Cytotoxic T cell (primary cell): Measurements from ENCODE around the genes CTBS and SH3GLB1.

DNA sequence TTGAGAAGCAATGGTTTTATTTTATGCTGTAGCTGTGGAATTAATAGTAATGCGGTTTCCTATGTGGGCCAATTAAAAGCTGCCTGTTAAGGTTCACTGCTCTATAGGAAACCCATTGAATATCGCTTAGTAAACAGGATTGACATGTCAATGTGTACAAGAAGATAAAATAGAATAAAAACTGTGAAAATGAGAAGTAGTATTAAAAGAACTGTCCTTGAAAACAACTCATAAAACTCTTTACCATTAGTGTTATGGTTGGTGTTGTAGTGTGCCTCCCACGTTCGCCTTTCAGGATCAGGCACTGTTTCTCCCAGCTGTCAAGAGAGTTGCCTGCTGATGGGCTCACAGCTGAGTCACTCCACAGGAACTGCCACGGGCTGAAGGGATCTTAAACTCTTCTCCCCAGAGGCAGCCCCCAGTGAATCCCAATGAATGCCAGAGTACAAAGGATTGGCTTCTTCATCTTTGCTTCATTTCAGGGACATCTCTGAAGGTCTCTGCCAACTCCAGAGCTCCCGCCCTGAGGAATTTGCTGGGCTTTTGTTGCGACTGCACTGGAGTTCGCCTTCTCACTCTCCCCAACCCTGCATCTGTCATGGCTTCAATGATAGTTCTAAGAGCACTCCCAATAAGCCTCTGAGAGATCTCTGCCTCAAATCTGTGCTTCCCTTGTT, 119.5 kb downstream of the ADGRL2 start:
- PRO-cap, 2 experiments: no peak in any of the 2 experiments

DNA sequence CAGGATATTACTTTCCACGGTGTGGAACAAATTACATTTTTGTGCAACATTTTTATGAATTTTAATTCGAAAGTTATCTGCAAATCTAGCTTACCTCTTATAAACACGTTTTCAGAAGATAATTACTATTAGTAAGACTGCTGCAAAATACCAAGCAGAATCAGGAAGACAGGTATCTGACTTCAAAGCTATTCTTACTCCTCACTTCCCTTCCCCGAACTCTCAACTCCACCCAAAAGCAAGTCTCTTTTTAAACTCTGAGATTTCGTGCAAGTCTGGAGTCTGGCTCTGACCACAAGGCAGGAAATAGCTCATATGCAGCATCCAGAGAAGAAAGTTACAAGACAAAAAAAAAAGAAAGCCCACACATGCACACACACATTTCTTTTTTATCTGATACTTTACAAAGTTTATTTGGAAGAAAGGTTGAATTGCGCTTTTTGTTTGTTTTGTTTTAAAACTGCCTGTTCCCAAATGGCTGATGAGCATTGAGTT, 490.6 kb downstream of the TTLL7 start:
- PRO-cap, 2 experiments: no peak in any of the 2 experiments

DNA sequence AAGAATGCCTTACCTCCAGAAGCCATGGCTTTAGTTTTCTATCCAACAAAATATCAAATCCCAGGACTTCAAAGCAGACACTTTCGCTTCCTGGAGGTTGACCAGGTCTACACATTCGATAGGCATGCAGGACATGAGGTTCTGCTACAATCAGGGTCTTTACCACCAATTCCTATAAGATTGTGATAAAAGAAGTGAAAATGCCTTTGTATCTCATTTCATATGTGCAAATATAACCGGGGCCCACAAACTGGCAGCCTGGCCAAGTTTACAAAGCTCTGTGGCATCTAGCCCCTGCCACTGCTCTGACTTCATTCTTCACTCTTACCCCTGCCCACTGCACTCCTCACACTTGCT, 65.4 kb downstream of the TTLL7 start:
- PRO-cap, 2 experiments: no peak in any of the 2 experiments

DNA sequence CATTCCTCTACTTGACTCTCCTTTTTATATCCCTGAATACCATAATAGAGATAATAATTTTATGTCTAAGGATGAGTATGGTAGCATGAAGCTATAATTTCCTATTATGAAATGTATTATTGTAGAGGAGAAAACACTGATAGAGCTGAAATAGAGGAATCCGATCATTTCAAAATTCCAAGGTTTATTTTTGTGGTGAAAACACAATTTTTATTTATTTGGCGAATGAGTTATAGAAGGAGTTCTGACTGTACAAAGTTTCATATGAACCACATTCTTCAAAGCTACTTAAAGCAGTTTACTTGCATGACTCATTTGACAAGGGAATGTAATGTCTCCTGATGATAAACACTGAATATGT, 2.2 kb downstream of the PRKACB start:
- PRO-cap, 2 experiments: peak in 1 of 2 experiments; most common minus-strand start position 257 of the sequence (in 1)

GRCh38 chr1:84299446-84299738, 2.1 kb upstream of the SAMD13 start:
- PRO-cap, 2 experiments: no peak in any of the 2 experiments

GRCh38 chr1:84321721-84322115, 20.2 kb downstream of the SAMD13 start:
- PRO-cap, 2 experiments: no peak in any of the 2 experiments

DNA sequence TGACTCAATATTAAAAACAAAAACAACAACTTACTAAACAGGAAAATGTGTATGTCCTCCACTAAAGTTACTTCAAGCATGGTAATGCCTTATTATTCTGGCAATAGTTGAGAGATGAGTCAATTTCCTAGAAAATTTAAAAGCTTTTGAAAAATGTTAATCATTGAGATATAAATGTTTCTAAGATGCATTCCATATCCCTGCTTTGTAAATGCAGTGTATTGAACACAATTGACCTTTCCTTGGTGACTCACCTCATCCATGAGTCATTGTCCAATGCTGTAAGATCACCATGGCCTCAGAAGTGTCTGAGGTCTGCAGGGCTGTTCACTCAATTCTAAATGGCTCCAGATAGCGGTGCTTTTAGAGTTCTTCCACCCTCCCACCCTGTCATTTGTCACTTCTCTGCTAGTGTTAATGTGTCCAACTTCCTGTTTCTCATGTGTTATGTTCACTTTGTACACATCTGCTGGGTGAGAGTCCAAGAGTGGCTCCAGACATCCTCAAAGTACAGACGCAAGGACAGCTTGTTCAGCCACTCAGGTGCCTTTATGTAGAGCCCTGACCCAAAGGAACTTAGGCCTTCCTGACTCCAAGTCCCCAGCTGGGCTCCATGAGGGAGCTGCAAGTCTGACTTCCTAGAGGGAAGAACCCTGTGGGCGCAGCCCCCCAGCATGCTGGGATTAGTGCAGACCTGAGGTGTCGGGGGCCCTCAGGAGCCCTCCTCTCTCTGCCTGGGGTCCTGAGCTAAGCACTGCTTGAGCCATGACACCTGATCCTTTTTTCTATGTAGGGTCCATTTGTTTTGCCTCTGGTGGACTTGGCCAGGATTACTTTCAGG, 32.5 kb upstream of the DNASE2B start:
- PRO-cap, 2 experiments: no peak in any of the 2 experiments

GRCh38 chr1:84433116-84433630, 34.9 kb downstream of the DNASE2B start:
- PRO-cap, 2 experiments: no peak in any of the 2 experiments

DNA sequence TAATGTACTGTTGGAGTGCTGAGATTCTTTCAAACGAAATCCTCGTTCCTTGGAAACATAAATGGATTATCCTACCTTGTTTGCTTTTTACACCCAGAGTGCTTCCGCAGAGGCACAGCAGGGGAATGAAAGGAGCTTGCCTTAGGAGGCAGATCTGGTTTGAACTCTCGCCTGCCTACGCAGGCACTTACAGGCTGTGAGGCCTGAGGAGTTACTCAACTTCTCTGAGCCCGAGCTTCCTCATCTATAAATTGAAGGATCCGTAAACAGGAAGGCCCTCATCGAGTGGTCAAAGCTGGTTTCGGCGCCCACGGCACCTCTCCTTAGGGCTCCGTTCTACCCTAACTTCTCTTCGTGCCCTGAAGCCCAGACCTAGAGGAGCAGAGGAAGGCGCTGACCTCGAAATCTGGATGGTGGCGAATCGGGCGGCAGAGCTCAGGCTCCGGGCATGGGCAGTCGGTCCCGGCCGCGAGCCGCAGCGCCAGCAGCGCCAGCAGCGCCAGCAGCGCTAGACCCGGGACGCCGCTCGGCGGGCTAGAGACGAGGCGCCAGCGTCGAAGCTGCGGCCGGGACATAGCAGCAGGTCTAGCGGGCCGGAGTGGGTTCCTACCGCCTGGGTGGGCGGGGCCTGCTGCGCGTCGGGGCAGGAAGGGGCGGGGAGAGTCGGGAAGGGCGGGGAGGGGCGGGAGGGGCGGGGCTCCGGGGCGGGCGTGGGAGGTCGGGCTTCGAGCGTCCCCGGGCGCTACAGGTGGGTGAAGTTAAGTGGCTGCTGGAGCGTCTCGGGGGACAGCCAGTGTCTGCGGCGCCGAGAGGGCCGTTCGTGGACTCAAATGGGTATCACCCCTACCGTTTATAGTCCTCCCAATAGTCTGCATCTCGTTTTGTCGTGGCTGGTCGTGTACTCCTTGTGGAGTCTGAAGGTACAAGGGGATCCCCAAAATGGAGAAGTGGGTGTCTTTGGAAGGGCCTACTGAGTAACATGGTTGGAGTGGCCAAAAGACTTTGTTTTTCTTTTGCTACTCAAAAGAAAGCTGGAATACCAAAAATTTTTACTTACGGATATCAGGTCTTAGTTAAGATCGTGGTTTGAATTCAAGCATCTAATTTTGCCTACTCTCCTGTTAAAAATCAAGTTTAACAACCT, at the start of gene CTBS:
TSS of gene CTBS (minus strand) at position 600 of the 1,144 bp plus-strand sequence.
- PRO-cap, 2 experiments: peak in 2 of 2 experiments; most common plus-strand start position 151 of the sequence (in 2); most common minus-strand start position 127 of the sequence (in 2)

DNA sequence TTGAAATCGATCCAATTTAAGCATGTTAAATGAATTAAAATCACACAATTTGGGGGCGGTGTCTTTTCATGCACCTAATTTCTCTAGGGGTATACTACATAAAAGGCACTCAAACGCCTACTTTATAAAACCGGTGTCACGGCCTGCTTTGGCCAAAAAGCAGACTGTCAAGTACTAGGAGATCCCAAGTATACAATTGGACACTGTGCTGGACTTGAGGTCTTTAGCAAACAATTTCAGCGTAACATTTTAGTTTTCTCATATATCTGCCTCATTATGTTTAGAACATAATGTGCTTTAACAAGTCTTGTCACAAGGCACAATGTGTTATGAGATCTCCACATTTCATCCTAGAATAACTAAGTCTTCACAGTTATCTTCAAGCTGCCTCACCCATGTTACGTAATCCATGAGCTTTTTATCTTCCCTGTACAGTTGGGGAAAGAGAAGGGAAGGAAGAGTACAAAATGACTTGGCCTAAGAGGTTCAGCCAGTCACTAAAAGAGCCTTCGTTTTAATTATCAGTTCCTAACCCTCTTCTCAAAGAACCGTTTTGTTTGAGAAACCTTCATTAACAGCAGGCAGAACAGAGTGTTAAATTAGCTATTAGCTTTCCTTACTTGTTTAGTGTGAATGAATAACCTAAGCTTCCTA, 1.7 kb downstream of the SSX2IP start:
- PRO-cap, 2 experiments: no peak in any of the 2 experiments

DNA sequence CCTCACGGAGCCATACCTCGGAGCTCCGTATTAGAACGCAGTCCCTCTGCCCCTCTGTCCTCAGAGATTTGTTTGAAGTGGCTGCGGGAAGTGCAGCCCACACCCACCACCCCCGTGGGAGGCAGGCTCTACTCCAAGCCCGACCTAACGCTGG, 338 bp upstream of the LPAR3 start:
- PRO-cap, 2 experiments: no peak in any of the 2 experiments

- PRO-cap, 2 experiments: no peak in any of the 2 experiments
Observed at GRCh38 chr1:85198795-85199414, 1.9 kb downstream of the SYDE2 start.

DNA sequence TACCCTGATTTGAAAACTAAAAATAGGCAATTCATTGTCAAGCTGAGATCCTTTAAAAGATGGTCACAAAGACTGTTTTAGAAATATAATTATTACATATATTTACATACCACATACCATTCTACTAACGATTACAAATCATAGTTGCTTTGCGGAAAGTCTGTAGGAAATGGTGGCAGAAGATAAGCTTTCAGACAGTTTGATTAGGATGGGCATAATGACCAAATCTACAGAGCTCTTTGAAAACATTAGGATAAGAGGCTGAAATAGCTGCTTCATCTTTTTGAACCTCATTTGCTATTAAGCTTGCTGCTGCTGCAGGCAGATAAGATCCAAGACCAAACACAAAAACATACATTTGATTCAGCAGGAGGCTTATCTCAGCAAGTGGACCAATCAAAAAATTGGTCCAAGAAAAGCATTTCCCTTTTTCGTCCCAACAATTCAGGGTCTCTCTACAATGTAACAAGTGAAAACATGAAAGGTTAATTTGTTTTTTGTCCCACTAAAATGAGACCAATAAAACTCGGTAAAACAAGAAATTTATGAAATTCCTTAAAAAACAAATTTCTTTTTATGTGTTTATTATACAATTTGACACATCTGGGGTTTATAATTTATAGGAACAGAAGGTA, 47.0 kb downstream of the DDAH1 start:
- PRO-cap, 2 experiments: no peak in any of the 2 experiments

- PRO-cap, 2 experiments: no peak in any of the 2 experiments
Observed at GRCh38 chr1:85575866-85576271, 4.7 kb upstream of the CCN1 start.

- PRO-cap, 2 experiments: no peak in any of the 2 experiments
Observed at GRCh38 chr1:85579982-85580317, 611 bp upstream of the CCN1 start.

GRCh38 chr1:85605566-85605832, 24.9 kb downstream of the CCN1 start:
- PRO-cap, 2 experiments: no peak in any of the 2 experiments

DNA sequence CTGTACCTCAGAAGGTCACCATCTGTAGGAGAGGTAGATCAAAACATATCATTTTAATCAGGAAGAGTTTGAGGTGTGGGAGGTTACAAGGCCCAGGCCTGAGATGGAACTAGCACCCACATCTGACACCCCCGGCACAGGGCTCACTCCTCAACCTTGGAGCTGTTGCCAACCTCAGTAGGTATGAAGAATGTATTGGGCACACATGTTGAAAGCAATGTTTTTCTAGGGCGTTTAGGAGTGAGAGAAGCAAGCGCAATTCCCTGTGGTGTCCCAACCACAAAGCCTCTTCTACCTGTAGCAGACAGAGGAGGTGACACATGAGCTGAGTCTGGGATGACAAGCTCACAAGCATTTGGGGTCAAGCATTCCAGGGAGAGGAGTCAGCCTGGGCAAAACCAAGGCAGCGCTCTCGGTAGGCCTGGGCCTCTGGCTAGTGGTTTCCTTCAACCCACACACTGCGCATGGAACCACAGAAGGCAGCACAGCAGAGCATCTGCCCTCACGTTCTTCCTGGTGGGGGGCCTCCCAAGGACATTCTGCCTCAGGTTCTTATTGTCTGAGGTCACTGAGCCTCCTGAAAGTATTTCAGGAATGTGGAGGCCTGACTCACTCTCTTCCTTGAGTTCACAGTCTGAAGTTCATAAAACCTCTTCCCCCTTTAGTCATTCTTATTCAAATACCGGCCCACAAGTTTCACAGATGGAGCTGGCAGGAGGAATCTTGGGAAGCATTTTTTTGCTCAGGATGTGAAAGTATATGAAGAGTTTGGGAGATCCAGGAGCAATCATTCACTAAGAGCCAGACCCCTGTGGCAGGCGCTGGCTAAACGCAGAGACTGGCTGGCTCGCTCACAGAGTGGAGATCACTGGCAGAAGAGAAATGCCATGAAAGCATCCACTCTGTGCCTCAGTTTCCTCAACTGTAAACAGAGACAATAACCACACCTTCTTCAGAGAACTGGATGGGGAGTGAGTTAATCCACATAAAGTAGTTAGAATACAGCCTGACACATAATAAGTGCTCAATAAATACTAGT, 26.7 kb downstream of the CCN1 start:
- PRO-cap, 2 experiments: no peak in any of the 2 experiments

- PRO-cap, 2 experiments: no peak in any of the 2 experiments
Observed at GRCh38 chr1:86648123-86648749, 56.1 kb upstream of the SH3GLB1 start.

- PRO-cap, 2 experiments: peak in 2 of 2 experiments; most common plus-strand start chr1:86704576 (in 2); most common minus-strand start chr1:86704710 (in 2)
Observed at GRCh38 chr1:86704343-86705045, at the start of gene SH3GLB1. TSS of gene SH3GLB1 (plus strand) at chr1:86704576.

DNA sequence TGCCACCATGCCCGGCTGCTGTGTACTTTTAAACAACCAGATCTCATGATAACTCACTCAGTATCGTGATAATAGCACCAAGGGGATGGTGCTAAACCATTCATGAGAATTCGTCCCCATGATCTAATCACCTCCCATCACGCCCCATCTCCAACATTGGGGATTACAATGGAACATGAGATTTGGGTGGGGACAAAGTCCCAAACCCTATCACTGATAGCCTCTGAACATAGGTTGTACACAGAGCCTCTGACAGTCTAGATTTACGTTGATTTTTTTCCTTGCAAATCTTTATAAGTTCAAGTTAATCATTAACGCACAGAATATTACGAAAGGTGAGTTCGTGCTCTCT, 61.3 kb downstream of the SELENOF start:
- PRO-cap, 2 experiments: no peak in any of the 2 experiments